Amniotic epithelial cell (primary cell): ENCODE results near the genes HBM, PDIA2, PGAP6, RAB40C and SSTR5.

- RRBS = no CpG with 5 or more reads among the region's 14 CpGs
These were observed 36.6 kb downstream of the POLR3K start for GRCh38 chr16:16622-17394.

- RRBS = no CpG with 5 or more reads among the region's 15 CpGs
These were observed 7.8 kb downstream of the RHBDF1 start for GRCh38 chr16:64605-65077.

DNA sequence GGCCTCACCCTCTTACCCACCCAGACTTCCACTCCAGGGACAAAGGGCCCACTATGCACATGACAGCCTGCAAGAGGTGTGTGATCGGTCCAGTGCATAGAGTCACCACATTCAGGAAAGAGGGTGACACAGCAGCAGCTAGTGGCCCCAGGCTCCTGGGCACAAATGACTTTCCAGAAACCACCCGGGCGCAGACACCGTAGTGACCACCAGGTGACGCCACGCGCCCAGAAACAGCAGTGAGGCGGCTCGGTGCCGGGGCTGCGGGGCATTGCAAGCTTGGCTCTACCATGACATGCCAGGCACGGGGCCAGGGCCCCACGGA lies 6.8 kb downstream of the RHBDF1 start:
- RRBS = 6% methylated on average over 9 of the region's 13 CpGs

GRCh38 chr16:84597-85427 lies 6.8 kb downstream of the MPG start:
- RRBS = no CpG with 5 or more reads among the region's 11 CpGs

DNA sequence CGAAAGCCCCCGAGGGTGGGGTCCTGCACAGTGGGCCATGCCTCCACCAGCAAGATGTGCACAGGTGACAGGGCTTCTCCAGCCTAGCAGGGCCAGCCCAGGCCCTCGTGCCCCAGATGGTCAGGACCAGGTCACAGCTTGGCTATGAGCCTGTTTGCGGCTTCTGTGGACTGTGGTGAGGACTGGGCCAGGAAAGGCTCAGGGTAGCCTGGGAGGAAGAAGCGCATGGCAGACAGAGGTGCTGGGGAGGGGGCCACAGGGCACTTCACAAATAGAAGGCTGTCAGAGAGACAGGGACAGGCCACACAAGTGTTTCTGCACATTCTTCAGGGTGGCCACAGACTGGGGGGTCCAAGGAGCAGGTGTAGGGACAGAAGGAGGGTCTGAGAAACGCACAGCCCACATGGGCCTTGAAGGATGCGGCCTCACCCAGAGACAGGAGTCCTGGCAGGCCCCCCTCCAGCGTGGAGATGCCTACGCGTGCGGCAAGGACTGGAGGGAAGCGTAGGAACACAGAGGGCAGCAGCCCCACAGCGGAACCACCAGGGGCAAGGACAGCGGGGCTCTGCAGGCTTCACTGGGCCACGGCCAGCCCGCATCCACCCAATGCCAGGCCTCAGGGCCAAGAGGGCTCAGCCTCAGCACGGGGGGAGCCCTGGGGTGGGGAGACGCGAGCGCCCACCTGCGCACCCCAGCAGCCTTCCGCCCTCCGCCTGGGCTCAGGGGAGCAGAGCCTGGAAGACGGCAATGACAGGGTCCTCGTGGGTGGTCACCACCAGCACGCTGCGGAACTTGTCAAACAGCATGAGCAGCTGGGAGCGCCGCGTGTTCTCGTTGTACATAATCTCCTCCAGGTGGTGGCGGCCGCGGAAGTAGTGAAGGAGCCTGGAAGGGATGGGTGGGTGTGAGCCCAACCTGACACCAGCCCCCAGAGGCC lies 8.2 kb downstream of the MPG start:
- RRBS = no CpG with 5 or more reads among the region's 34 CpGs

DNA sequence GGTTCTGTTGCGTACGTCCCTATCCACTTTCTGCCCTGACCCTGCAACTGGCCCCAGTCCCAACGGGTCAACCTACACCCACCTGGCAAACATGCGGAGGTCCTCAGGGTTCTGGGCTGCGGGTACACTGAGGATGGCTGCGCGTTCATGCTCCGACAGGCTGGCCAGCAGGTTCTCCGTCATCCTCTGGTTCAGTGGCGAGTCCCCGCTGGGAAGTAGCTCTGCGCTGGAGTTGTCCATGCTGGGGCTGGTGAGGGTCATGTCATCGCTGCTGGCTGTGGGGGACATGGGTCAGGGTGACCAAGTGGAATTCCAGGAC lies 10.6 kb downstream of the MPG start:
- RRBS = no CpG with 5 or more reads among the region's 13 CpGs

- RRBS = 5% methylated on average over 20 of the region's 47 CpGs
These were observed at the start of gene HBM for GRCh38 chr16:165795-166218. HBM (plus strand) TSS chr16:165978.

- RRBS = no CpG with 5 or more reads among the region's 35 CpGs
These were observed 5.7 kb downstream of the HBQ1 start for GRCh38 chr16:185942-186307.

- RRBS = no CpG with 5 or more reads among the region's 18 CpGs
These were observed at the start of gene PDIA2 for GRCh38 chr16:282922-283402. PDIA2 (plus strand) TSS chr16:283164.

- RRBS = 4% methylated on average over 50 of the region's 120 CpGs
These were observed at the start of gene PGAP6 for GRCh38 chr16:381782-382650. PGAP6 (minus strand) TSS chr16:381978.

DNA sequence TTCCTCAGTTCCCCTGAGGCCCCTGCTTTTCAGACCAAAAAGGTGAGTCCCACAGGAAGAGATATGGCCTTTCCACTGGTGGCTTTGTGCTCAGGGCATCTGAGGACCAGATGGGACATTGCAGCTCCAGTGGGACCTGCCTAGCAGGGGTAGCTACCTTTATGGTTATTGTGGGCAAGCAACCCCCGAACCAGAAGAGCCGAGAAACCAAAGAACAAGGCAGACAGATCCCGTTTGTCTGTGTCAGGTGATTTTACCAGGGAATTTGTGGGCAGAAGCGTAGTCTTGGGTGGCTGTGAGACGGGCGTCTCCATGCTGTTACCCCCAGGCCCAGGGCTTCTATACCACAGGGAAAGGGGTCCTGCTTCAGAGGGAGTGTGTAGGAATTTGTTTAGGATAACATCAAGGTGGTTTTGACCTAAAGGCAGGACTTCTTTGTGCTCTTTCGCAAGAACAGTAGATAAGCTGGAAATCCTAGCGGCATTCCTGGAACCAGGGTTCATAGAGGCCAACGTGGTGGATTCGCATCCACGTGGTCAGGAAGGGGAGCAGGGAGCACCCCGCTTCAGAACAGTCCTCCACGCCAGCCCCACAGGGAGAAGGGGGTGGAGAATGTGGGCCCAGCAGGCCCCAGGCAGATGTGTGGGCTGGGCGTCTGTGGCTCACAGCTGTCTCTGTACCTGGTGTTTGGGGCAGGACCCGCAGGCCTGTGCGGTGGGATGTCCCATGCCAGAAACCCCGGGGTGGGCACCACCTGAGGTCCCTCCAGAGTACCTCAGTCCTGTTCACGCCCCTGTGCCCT lies 3.9 kb downstream of the DECR2 start:
- RRBS = no CpG with 5 or more reads among the region's 18 CpGs

DNA sequence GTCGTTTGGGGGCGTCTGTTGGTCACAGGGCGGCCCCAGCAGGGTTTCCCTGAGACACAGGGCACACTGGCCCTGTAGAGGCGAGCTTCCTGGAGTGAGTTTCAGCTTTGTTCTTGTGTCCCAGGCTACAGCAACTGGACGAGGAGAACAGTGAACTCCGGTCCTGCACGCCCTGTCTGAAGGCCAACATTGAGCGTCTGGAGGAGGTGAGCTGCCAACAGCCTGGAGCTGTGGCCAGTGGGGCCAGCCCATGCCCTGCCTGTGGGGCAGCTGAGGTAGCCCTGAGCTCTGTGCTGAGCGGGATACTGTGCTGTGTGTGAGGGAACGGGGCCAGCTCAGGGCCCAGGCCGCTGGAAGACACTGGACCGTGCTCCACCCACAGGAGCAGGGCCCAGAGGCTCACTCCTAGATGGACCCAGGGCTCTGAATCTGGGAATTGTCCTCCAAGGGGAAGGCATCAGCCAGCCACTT lies 8.7 kb upstream of the CAPN15 start:
- RRBS = no CpG with 5 or more reads among the region's 12 CpGs

- RRBS = 95% methylated on average over 5 of the region's 19 CpGs
These were observed 6.6 kb upstream of the CAPN15 start for GRCh38 chr16:520792-521363.

DNA sequence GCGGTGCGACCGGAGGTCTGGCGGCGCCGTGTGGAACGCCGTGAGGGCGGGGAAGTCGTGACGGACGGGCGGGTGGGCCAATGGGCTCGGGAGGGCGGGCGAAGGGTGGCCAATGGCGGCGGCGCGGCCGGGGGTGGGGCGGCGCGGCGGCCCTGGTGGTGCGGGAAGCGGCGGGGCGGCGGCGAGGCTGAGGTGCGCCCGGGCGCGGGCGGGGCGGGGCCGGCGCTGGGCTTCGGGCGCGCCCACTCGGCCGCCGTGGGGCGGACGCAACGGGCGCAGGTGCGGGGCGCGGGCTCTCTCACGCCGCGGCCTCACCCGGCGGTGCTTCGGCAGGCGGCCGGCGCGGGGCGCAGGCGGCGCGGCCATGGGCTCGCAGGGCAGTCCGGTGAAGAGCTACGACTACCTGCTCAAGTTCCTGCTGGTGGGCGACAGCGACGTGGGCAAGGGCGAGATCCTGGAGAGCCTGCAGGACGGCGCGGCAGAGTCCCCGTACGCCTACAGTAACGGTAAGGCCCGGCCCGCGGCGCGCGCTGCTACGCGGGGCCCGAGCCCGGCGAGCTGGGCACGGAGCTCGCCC lies at the start of gene RAB40C:
TSS of gene RAB40C (plus strand) at position 139 of the 577 bp plus-strand sequence.
- RRBS = 2% methylated on average over 32 of the region's 92 CpGs

GRCh38 chr16:608810-609937 lies 19.3 kb downstream of the RAB40C start:
- RRBS = no CpG with 5 or more reads among the region's 27 CpGs

DNA sequence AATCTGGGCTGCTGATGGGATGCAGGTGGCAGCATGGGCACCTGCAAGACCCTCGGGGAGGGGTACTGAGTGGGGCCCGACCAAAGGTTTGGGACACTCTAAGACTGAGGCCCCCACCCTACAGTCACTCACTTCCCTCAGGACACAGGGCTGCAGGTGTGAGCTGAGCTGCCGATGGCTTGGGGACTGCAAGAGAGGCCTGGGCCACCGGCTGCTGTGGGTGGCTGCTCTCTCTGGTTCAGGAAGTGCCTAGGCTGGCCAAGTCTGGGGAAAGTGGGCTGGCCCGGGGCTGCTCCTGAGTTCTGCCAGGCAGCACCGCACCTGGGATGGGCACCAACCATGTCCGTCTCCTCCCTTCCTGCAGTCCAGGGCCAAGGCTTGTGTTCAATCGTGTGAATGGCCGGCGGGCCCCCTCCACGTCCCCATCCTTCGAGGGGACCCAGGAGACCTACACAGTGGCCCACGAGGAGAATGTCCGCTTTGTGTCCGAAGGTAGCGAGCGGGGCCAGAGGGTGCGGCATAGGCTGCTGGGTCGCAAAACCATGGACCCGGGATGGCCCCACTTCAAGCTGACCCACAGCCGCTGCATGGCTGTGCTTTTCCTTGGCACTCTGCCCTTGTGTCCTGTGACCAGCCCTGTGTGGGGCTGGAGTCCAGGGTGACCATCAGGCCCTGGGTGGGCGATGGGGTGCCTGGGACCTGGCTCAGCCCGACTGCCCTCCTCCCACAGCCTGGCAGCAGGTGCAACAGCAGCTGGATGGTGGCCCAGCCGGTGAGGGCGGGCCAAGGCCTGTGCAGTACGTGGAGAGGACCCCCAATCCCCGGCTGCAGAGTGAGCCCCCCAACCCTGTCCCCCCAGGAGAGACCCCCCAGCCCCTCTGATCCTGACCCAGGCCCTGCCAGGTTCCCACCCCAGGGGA lies 1.9 kb upstream of the WDR90 start:
- RRBS = 86% methylated on average over 6 of the region's 27 CpGs

GRCh38 chr16:718842-719413 lies 2.0 kb upstream of the ANTKMT start:
- RRBS = no CpG with 5 or more reads among the region's 6 CpGs

DNA sequence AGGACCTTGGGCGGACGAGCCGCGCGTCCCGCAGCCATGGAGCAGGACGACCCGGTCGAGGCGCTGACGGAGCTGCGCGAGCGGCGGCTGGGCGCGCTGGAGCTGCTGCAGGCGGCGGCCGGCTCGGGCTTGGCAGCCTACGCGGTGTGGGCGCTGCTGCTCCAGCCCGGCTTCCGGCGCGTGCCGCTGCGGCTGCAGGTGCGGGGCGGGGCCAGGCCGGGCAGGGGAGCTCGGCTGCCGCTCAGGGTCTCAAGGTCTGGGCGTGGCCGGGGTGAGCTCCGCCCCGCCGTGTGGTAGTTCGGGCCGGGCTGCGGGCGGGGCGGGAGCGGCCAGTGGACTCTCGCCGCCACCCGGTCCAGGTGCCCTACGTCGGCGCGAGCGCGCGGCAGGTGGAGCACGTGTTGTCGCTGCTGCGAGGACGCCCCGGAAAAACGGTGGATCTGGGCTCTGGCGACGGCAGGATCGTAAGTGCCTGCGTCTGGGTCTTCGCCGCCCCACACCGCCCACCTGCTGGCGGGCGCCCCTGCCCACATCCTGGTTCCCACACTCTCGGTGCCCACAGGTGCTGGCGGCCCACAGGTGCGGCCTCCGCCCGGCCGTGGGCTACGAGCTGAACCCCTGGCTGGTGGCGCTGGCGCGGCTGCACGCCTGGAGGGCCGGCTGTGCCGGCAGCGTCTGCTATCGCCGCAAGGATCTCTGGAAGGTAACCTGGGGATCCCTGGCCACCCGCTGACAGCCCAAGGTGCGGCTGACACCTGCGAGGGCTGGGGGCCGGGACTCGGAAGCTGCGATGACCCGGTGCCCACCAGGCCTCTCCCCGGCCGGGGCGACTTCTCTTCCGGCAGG lies 516 bp downstream of the ANTKMT start:
- RRBS = 8% methylated on average over 68 of the region's 98 CpGs

DNA sequence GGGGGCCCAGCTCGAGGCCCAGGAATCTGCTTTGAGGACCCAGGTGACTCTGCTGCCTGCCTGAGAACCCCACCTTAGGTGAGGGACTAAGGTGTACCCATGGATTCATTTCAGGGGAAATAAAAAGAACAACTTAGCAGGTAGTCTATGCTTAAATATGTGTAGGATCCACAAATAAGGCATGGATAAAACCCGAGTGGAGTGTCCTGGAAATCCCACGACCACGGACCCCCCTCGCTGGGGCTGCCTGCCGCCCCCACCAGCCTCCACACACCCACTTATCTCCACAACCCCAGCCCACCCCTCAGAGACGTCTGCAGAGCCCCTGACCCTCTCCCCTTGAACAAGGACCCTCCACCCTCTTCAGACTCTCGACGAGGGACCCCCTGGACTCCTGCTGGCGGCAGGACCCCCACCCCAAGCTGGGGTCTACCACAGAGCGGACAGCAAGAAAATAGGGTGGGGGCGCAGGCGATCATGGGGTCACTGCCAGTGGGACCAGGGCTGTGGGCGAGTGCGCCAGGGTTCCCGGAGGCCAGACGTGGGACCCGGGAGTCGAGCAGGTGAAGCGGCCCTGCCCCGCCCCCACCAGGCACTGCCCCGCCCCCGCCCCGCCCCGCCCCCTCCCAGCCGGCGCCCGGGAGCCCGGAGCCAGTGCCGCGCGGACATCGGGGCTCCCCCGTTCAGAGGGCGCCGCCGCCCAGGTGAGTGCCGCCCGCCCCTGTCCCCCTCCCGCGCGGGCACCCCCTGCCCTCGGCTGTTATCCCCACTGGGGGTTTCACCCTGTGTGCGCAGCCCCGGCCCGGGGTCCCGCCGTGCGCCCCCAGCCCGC lies at the start of gene SSTR5:
TSS of gene SSTR5 (plus strand) at position 629 of the 832 bp plus-strand sequence.
- RRBS = 2% methylated on average over 9 of the region's 50 CpGs

GRCh38 chr16:1091088-1091820 lies 4.8 kb downstream of the C1QTNF8 start:
- RRBS = 24% methylated on average over 9 of the region's 23 CpGs